Ureter (tissue), 1 donor: ENCODE measurements around a stretch of chr11.

DNA sequence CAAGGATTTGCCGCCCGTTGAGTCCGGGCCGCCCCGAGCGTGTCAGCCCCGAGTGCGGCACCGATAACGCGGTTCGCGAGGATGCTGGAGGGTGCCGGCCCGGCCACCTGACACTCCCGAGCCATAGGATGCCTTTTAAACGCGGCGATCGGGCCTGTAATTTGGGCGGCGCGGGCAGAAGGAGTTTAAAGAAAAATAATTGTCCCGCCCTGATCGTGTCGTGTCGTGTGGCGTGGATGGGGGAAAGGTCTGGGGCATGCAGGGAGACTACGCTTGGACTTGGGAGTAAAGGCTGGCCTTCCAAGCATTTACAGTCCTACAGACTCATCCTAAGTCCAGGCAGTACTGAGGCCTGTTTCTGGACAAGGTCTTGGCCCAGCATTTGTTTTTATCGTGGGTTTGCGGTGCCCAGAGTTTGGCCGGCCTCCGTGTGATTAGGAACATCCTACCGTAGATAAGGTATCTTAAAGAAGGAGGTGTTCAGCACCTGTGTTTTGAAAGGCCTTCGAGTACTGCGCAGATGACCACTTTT, 1.4 kb downstream of the WEE1 start:
- PRO-cap: no peak

DNA sequence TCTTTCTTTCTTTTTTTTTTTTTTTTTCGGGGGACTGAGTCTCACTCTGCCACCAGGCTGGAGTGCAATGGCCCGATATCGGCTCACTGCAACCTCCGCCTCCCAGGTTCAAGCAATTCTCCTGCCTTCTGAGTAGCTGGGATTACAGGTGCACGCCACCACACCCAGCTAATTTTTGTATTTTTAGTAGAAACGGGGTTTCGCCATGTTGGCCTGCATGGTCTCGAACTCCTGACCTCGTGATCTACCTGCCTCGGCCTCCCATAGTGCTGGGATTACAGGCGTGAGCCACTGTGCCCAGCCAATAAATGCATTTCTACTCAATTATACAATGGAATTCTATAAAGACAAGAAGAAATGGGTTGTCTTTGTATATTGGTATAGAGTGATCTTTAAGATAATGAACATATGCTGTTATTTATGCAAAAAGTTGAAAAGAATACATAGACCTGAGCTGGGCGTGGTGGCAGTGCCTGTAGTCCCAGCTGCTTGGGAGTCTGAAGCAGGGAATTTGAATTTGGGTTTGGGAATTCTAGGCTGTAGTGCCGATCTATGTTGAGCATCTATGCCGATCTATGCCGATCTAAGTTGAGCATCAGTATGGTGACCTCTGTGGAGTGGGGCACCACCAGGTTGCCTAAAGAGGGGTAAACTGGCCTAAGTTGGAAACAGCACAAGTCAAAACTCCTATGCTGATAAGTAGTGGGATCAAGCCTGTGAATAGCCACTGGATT, 7.2 kb downstream of the WEE1 start:
- PRO-cap: no peak

- PRO-cap: no peak
These were observed 37.2 kb upstream of the SWAP70 start for GRCh38 chr11:9626483-9627271.

DNA sequence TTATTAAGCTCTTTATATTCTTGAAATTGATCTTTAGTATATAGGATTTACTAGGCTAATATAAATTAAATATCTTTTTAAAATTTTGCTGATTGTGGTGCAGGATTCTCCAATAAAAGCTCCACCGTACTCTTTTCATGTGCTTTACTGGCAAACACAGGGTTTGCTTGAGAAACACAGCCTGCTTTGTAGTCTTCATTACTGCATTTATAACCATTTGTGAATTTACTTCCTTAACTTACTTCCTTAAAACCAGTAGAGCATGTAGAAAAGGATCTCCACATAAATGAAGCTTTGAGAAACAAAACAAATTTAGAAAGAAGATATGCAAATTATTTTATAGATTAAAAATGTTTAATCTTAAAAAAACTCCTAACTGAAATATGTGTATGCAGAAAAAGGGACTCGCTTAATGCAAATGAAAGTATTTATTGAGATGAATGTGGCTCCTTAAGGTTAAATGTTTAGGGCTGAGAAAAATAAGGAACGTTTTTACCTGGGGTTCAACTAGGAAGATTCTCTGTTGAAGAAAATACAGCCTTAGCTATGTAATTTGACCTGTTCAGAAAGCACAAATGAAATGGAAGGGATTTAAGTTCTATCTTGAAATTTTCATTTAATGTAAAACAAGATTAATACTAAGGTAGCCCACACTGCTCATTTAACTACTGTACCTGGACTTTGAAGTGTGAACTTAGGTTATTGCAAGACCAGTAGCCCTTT, 29.0 kb downstream of the SWAP70 start:
- PRO-cap: no peak

GRCh38 chr11:9736451-9736710, 72.5 kb downstream of the SWAP70 start:
- PRO-cap: no peak

GRCh38 chr11:9758249-9759350, 94.7 kb downstream of the SWAP70 start:
- PRO-cap: bidirectional peak, plus-strand start at chr11:9758330, minus-strand start at chr11:9758147; bidirectional peak, plus-strand start at chr11:9758880, minus-strand start at chr11:9758817

DNA sequence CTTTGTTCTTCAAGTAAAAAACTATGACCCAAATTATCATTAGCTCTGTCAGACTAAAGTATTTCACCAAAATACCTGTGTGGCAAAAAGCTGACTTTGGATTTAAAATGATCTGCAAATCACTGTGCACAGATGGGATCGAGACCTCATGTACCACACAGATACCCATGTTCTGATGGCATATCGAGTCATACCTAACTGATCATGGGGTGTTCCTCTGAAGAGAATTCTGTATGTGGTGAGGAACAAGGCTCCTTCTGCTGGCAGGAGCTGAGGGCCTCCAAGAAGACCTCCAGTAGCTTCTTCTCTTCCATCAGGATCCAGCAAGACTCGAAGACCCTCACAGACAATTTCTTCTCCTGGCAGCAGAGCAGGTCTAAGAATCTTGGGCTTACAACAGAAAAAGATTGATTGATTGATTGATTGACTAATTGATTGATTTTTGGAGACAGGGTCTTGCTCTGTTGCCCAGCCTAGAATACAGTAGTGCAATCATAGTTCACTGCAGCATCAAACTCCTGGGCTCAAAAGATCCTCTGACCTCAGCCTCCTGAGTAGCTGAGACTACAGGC, 186.0 kb downstream of the SWAP70 start:
- PRO-cap: no peak

GRCh38 chr11:10318485-10318955, 13.6 kb downstream of the ADM start:
- PRO-cap: no peak

DNA sequence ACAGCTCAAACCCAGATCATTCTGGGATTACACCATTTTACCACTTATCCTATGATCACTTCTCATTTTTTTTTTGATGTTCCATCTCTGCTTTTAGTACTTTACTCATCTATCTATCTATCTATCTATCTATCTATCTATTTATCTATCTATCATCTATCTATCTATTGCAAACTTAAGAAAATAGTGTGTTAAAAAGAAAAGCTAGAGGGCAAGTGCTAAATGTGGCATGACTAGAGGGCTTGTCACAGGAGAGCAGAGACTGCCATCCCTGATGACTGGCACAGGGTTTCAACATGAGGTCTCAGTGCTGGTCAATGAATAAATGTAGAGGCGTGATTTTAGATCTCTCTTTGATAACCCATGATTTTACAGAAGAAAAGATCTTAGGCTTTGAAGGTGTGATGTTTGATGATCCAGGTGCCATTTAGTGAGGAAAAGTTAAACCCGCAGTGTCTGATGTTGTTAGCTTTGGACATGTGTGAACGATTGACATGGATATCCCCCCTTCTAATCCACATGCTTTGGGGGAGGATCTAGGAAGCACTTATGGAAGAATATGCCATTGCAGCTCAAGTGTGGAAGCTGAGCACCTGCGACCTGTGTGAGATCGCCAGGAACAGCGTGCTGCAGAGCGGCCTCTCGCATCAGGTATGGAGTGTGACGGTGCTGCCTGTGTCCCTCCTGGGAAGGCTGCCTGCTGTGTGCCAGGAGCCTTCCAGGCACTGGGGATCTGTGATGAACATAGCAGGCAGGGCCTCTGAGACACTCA, 36.8 kb downstream of the RNF141 start:
- PRO-cap: no peak

DNA sequence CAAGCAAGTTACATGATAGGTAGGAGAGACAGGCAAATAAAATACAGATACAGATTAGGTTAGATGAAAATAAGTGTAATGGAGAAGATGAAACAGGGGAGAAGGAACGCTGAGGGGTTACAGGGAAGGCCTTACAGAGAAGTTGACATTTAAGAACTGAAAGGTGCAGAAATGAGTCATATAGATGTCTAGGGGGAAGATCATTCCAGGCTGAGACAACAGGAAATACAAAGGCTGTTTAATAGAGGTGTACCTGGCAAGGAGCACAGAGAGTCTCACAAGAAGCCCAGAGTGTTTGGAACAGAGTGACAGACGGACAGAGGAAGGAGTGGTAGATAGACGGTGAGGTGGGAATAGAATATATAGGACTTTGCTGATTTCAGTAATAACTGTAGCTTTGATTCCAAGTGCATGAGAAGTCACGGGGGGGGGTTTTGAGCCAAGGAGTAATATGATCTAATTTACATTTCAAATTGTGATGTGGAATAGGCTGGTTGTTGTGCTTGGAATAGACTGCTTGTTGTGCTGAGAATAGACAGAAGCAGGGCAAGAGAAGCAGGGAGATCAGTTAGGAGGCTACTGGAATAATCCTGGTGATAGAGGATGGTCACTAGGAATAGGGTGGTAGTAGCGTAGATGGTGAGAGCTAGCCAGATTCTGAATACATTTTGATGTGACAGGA, 13.6 kb downstream of the RNF141 start:
- PRO-cap: no peak

DNA sequence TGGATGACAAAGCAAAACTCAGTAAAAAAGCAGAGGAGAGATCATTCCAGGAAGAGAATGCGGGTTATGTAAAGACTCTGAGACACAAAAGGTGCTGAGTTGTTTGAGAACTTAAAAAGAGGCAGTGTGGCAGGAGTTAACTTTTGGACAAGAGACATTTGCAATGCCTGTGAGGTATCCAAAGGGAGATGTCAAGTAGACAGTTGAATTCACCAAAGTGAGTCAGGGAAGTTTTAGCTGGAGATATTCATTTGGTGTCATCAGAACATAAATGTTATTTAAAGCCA, 14.4 kb upstream of the LYVE1 start:
- PRO-cap: no peak

- PRO-cap: no peak
These were observed 53.4 kb downstream of the IRAG1 start for GRCh38 chr11:10640091-10640716.

GRCh38 chr11:10657334-10657970, 36.1 kb downstream of the IRAG1 start:
- PRO-cap: no peak

GRCh38 chr11:10669096-10669644, 24.4 kb downstream of the IRAG1 start:
- PRO-cap: no peak

- PRO-cap: no peak
These were observed 5.7 kb downstream of the EIF4G2 start for GRCh38 chr11:10802698-10803687.

- PRO-cap: no peak
These were observed 1.7 kb downstream of the EIF4G2 start for GRCh38 chr11:10807145-10807373.

DNA sequence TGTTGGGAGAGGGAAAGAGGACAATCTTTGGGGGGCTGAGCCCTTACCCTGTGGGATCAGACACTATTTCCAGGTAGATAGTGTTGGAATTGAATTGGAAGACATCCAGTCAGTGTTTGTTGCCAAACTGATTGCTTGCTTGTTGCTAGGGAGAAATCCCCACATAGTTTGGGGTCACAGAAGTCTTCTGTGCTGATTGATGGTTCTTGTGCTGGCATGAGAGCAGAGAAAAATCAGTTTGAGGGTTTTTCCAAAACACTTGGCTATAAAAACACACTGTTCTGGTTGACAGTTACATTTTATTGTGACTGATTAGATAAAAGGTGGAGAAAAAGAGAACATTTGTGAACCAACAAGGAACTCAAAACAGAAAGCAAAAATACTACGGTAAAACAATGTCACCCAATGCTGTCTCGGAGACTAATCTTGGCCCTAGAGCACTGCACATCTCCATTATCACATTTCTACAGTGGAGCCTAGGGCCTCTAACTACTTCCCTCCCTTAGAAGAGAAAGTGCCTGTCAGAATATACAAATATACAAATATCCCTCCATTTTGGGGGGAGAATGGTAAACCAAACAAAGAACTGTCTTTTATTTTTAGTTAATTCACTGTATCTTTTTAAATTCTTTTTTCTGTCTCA, 14.5 kb upstream of the EIF4G2 start:
- PRO-cap: no peak

DNA sequence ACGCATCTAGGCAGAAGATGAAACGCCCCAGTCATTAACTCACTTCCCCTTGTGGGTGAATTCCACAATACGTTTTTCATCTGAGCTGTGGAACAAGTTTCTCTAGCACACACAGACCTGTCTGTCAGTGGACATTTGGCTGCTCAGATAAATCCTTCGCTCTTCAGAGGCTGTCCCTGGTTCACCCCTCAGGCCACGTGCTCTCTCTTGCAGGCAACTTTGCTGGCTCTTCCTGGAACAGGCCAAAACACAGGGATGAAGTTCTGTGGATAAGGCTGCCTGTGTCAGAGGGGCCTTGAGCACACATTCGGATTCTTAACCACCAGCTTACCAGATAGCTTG, 42.1 kb upstream of the ZBED5 start:
- PRO-cap: no peak

GRCh38 chr11:11147965-11148475, 205.0 kb downstream of the CSNK2A3 start:
- PRO-cap: no peak

DNA sequence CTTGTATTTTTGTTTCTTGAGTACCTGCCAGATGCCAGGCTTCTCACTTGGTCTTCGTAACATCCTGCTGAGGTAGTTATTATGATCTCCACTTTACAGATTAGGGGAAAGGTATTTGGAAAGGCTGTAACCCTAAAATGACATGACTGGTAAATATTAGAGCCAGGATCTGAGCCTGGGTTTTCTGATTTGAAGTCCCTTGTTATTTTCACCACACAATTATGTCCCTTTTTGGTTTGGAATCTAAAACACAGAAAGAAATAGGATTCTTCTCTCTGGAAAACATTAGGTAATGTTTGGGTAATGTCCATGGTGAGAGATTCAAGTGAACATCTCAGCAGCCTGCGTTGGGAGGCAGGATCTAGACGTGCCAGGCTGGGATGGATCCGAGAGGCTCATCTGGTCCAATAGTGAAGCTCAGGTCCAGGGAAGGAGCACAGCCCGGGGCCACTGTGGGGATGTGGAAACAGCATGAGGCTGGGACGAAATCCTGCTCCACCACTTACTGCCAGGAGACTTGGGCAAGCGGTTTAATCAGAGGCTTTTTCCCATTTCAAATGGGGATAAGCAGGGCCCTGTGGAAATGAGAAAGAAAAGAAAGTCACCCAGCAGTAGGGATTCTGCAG, 109.9 kb downstream of the CSNK2A3 start:
- PRO-cap: no peak